T-cell (primary cell): ENCODE data around the gene SET.

DNA sequence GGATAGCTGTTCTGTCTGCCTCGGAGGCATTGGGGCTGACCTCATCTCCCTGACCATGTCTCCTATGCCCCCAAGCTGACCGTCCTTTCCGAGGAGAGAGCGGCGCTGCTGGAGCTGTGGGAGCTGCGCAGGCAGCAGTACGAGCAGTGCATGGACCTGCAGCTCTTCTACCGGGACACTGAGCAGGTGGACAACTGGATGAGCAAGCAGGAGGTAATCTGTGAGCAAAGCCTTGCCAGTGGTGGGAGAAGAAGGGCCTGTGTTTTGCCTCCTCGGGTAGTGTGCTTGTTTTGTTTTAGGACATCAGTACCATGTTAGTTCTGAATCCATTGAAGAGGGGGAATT lies 28.4 kb downstream of the SPTAN1 start:
- PRO-cap, 7 experiments: no peak in any of the 7 experiments

DNA sequence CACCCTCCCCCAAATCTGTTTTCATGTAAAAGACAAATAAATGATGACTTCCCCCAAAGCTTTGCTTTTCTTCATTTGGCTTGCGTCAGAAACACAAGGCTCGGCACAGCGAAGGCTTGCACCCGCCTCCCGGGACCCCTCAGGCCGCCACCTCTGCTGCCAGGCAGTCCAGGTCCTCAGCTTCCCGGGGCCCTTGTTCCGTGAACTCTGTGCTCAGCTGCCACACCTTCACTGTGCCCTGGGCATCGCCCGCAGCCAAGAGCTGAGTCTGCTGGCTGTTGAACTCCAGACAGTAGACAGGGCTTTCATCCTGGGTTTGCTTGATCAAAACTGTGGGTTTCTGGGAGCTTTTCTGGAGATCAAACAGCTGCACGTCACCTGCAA lies 23.1 kb downstream of the DYNC2I2 start:
- PRO-cap, 7 experiments: no peak in any of the 7 experiments

GRCh38 chr9:128634818-128635394 lies 21.7 kb downstream of the DYNC2I2 start:
- PRO-cap, 7 experiments: no peak in any of the 7 experiments

GRCh38 chr9:128685897-128686771 lies 2.9 kb upstream of the SET start:
- PRO-cap, 7 experiments: peak in 5 of 7 experiments; most common plus-strand start chr9:128686281 (in 3); most common minus-strand start chr9:128686207 (in 4)

DNA sequence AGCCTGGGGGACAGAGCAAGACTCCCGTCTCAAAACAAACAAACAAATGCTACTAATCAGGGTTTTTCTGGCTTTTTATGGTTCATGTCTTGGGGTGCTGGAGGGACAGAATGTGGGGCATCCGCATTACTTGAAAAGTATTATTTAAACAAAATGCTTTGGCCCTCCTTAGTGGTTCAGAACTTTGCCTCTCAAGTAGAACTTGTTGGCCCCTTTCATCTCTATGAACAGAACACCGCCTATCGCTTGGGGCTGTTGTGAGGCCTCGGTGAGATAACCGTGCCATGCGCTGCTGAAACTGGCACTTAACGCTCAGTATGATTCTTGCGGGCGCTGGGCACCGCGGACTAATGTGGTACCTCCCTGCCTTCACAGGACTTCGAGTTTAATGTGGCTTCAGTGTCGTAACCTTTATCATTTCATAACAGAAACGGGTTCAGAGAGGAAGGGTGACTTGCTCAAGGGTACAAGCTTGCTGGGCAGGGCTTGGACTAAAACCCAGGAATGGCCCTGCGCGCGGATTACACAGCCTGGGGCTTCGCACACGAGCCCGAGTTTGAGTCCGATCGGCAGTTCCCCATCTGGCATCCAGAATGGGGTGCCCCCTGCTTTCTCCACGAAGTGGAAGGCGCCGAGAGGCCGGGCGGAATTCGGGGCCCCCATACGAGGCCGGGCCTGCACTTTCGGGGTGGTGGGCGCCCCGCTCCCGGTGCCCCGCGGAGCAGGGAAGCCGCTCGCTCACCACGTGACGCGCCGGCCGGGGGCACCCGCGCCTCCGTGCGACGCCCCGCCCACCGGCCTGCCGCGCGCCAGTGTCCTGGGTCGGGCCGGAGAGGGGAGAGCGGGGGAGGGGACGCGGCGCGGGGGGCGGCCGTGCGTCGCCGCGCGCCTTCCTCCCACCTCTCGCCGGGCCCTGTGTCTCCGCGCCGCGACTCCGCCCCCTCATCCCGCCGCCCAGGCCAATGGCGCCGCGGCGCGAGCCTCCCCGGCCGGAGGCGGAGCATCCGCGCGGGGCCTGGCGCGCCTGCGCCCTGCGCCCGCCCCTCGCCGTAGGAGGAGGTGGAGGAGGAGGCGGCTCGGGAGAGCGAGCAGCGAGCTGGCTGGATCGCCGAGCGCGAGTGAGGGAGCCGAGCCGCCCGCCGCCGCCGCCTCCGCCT lies at the start of gene SET:
SET (plus strand) TSS at position 1,042 of the 1,157 bp plus-strand sequence.
- PRO-cap, 7 experiments: peak in 7 of 7 experiments; most common plus-strand start position 422 of the sequence (in 7); most common minus-strand start position 917 of the sequence (in 6)

DNA sequence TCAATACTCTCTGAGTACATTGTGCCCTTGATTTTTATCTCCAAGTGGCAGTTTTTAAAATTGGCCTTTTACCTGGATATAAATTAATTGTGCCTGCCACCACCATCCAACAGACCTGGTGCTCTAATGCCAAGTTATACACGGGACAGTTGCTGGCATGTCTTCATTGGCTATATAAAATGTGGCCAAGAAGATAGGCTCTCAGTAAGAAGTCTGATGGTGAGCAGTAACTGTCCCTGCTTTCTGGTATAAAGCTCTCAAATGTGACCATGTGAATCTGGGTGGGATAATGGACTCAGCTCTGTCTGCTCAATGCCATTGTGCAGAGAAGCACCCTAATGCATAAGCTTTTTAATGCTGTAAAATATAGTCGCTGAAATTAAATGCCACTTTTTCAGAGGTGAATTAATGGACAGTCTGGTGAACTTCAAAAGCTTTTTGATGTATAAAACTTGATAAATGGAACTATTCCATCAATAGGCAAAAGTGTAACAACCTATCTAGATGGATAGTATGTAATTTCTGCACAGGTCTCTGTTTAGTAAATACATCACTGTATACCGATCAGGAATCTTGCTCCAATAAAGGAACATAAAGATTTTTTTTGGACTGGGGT lies 6.4 kb upstream of the PKN3 start:
- PRO-cap, 7 experiments: no peak in any of the 7 experiments

DNA sequence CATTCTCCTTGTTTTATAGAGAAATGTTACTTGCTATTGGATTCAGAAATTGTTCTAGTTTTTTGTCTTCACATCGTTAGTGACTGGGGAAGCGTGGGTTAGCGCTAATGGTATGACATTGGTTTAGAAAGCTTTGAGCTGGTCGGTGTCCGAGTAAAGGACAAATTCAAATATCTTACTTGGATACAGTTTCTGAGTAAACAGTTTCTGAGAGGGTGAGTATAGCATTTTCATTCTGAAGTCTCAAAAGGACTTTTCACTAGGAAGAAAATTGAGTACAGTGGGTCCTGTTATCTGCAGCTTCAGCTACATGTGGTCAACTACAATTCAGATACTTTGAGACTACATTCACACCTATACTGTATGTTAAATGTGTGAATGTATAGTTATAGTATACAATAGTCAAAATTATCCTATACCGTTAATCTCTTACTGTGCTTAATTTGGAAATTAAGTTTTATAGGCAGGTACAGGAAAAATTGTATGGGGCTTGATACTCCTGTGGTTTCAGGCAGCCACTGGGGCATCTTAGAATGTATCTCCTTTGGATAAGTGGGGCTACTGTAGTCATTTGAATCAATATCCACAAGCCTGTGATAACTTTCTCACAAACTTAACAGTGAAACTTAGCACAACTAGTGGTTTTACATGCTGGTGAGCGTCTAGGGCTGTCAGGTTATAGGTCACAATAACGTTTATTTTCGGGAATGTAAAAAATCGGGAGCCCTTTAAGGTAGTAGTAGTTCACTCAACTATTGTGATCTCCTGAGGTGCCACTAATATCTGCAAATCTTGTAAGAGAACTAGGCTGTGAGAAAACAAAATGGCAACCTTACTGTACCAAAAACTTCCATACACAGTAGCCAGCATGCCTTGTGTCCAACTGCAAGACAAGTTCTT lies 5.6 kb upstream of the PKN3 start:
- PRO-cap, 7 experiments: no peak in any of the 7 experiments

GRCh38 chr9:128771042-128771782 lies 515 bp downstream of the ZER1 start:
- PRO-cap, 7 experiments: peak in 5 of 7 experiments; most common plus-strand start chr9:128771381 (in 3); most common minus-strand start chr9:128771357 (in 5)

DNA sequence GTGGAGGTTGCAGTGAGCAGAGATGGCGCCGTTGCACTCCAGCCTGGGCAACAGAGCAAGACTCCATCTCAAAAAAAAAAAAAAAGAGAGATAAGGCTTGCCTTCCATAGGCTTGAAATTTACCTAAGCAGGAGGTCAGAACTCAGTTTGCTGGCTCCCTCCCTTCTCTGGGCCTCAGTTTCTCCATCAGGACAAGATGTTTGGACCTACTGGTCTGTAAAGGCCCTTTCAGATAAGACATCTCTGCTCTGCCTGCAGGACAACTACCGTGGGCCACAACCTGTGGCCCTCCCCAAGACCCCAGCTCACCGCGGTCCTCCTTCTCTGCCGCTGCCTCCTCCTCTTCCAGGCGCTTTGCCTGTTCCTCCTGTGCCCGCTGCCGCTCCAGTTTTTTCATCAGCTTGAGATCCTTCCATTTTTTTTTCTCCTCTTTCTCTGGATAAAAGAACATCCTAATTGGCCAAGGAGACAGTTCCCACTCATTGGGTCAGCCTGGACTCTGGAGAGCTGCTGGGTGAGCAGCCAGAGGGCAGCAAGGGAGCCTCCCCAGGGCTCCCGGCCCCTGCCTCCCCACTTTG lies 1.1 kb downstream of the SPOUT1 start:
- PRO-cap, 7 experiments: no peak in any of the 7 experiments

GRCh38 chr9:128885655-128886454 lies 3.9 kb downstream of the LRRC8A start:
- PRO-cap, 7 experiments: no peak in any of the 7 experiments

GRCh38 chr9:128898585-128899321 lies 16.8 kb downstream of the LRRC8A start:
- PRO-cap, 7 experiments: no peak in any of the 7 experiments

DNA sequence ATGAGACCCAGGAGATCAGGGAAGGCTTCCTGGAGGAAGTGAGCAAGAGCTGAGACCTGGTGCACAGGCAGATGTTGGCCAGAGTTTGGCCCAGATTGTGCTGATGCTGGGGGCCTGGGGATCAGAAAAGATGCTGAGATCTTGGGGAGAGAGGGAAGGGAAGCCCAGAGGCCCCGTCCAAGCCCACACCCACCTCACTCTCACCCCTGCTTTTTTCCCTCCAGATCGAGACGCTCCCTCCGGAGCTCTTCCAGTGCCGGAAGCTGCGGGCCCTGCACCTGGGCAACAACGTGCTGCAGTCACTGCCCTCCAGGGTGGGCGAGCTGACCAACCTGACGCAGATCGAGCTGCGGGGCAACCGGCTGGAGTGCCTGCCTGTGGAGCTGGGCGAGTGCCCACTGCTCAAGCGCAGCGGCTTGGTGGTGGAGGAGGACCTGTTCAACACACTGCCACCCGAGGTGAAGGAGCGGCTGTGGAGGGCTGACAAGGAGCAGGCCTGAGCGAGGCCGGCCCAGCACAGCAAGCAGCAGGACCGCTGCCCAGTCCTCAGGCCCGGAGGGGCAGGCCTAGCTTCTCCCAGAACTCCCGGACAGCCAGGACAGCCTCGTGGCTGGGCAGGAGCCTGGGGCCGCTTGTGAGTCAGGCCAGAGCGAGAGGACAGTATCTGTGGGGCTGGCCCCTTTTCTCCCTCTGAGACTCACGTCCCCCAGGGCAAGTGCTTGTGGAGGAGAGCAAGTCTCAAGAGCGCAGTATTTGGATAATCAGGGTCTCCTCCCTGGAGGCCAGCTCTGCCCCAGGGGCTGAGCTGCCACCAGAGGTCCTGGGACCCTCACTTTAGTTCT lies 4.7 kb upstream of the PHYHD1 start:
- PRO-cap, 7 experiments: peak in 1 of 7 experiments; most common plus-strand start position 354 of the sequence (in 1)

DNA sequence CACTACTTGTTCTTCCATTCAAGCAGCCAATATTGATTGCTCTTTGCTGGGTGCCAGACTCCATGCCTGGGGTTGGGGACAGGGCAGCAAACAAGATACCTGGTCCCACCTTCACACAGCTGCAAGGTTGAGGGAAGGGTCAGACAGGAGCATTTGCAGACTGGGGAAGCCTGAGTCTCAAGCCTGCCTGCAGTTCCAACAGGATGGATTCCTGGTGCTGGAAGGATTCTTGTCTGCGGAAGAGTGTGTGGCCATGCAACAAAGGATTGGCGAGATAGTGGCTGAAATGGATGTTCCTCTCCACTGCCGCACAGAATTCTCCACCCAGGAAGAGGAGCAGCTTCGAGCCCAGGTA lies 6.0 kb downstream of the PHYHD1 start:
- PRO-cap, 7 experiments: no peak in any of the 7 experiments

- PRO-cap, 7 experiments: no peak in any of the 7 experiments
These were observed 32.3 kb downstream of the SH3GLB2 start for GRCh38 chr9:128995677-128996319.

- PRO-cap, 7 experiments: no peak in any of the 7 experiments
These were observed 5.0 kb upstream of the DOLPP1 start for GRCh38 chr9:129075722-129076537.

- PRO-cap, 7 experiments: no peak in any of the 7 experiments
These were observed 3.7 kb upstream of the DOLPP1 start for GRCh38 chr9:129077200-129077613.

DNA sequence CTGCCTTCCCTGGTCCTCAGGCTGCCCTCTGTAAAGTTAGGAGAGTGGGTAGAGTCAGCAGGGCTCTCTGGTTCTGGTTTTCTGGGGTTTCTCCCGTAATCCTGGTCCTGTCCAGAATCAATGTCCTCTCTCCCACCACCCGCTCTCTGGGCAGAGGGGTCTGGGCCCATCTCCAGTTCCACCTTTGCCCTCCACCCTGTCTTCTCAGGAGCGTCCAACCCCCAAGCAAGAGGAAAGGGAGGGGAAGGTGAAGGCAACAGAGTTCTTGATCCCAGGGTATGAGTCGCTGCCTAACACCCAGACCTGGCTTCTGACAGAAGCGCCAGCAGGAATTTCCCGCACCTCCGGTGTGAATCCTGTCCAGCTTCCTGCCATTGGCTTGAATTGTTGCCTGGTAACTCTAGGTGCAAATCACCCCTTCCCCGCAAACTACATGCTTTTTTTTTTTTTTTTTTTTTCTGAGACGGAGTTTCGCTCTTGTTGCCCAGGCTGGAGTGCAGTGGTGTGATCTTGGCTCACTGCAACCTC lies 84.1 kb upstream of the IER5L start:
- PRO-cap, 7 experiments: no peak in any of the 7 experiments

DNA sequence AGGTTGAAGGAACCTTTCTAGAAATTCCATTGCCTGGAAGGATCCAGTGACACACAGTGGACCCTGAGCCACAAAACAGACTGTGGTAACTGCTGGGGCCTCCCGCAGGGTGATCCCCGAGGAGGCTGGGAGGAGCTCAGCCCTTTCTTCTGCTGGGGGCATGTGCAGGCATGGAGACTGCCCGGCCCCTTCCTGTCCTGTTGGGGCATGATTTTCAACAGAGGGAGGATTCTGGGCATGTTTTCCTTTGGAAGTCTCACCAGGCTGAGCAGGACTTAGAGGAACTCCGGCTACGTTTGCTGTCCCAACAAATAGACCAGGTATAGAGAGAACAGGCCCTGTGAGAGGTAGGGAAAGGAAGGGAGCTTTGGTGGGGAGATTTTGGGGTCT lies 154.1 kb upstream of the IER5L start:
- PRO-cap, 7 experiments: no peak in any of the 7 experiments

DNA sequence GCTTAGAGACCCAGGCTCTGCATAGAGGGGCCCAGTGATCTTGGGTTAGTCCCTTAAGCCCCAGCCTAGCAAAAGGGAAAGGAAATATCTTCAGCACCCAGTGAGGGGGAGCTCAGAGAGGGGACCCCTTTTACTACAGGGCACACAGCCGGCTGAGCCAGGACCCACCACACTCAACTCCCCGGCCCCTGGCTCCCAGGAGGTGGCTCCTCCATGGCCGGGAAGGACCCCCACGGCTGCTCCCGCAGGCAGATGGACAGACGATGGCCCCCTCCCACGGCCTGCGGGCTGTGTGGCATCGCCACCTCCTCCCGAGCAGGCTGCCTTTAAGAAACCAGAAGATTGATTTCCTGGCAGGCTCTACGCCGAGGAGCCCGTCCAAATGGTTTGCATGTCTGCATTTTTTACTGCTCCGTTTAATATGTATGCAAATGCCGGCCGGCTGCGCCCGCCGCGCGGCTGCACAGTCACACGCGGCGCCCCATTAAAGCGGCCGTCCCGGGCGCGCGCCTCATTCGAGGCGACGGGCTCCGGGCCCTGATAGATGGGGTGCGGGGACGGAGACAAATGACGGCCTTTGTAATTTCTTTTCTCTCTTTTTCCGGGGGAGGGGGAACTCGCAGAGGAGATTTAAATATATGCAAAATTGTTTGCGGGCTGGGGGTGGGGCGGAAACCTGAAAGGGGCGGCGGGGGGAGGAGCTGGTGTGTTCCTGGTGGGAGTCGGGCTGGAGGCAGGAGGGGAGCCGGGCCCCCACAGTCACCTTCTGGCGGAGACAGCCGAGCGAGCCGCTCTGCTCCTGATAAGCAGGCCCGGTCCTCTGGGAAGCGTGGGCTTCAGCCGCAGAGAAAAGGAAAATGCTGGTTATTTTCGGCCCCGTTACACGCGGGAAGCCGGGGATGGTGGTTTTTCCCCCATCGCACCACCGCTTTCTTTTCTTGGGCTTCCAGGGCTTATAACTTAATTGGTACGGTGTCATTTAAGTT lies 158.6 kb upstream of the IER5L start:
- PRO-cap, 7 experiments: peak in 1 of 7 experiments; most common plus-strand start position 514 of the sequence (in 1)

- PRO-cap, 7 experiments: peak in 7 of 7 experiments; most common plus-strand start chr9:129414586 (in 2); most common minus-strand start chr9:129414558 (in 7)
These were observed 206.2 kb downstream of the C9orf50 start for GRCh38 chr9:129414315-129415502.